HepG2 (cell line): ENCODE data around the genes TNIP2, NOP14 and ADRA2C.

DNA sequence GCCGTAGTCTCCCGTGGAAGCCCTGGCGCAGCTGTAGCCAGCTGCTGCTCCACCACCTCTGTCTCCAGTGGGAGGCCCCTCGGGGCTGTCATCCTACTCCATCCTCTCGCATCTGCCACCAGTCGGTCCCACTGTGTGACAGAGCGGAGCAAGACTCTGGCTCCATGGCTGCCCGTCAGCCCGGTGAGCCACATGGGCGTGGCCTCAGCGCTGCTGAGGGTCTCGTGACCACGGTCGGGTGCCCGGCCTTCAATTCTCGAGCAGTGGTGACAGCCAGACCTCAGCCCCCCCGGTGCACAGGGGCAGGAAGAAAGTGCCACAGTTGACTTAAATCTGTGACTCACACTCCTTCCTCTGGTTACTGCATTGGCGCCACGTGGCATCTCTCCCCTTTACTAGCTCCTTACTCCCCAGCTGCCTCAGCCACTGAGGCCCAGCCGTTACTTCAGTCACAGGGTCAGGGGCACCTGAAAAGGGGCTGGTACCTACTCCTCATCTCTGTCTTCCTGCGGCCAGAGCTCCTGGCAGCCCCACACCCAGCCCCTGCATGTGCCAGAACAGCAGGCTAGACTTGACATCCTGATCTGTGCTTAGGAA lies 66.3 kb downstream of the TNIP2 start:
- RRBS, 2 experiments = 97 to 98% methylated on average over 9 of the region's 21 CpGs
CAGE:
- cytosol, long polyA minus RNA = no peak
- cytosol, long polyA plus RNA = no peak
- long polyA plus RNA = no peak
- nucleus, long polyA minus RNA = no peak
- nucleus, long polyA plus RNA = no peak

- RRBS, 2 experiments = no CpG with 5 or more reads among the region's 16 CpGs
CAGE:
- cytosol, long polyA minus RNA = no peak
- cytosol, long polyA plus RNA = no peak
- long polyA plus RNA = no peak
- nucleus, long polyA minus RNA = no peak
- nucleus, long polyA plus RNA = no peak
These were observed 59.8 kb downstream of the TNIP2 start for GRCh38 chr4:2696195-2696888.

DNA sequence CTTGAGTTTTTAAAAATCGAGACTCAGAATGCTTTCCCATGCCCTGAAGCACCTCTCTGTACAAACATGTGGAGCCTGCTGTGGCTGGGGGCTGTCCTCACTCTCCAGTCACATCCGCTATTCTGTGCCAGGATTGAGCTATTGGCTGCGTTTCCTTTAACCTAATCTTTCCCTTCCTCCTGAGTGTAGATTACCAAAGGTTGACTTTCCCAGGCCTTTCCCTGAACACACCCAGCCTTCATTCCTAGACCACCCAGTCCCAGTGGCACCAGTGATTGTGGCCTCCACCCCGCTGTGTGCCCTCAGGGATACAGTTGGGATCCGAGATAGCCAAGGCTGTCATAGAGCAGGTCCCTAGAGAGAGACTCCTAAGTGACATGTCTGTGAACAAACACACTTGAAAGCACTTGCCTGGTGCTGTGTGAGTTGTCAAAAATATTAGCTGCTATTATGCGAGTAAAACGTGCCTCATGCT lies 41.8 kb downstream of the TNIP2 start:
- RRBS, 2 experiments = no CpG with 5 or more reads among the region's 7 CpGs
CAGE:
- cytosol, long polyA minus RNA = no peak
- cytosol, long polyA plus RNA = no peak
- long polyA plus RNA = no peak
- nucleus, long polyA minus RNA = no peak
- nucleus, long polyA plus RNA = no peak

- RRBS, 2 experiments = no CpG with 5 or more reads among the region's 23 CpGs
CAGE:
- cytosol, long polyA minus RNA = no peak
- cytosol, long polyA plus RNA = no peak
- long polyA plus RNA = no peak
- nucleus, long polyA minus RNA = no peak
- nucleus, long polyA plus RNA = no peak
These were observed 14.0 kb downstream of the TNIP2 start for GRCh38 chr4:2741922-2742702.

GRCh38 chr4:2745221-2745702 lies 10.9 kb downstream of the TNIP2 start:
- RRBS, 2 experiments = no CpG with 5 or more reads among the region's 11 CpGs
CAGE:
- cytosol, long polyA minus RNA = no peak
- cytosol, long polyA plus RNA = no peak
- long polyA plus RNA = no peak
- nucleus, long polyA minus RNA = no peak
- nucleus, long polyA plus RNA = no peak

DNA sequence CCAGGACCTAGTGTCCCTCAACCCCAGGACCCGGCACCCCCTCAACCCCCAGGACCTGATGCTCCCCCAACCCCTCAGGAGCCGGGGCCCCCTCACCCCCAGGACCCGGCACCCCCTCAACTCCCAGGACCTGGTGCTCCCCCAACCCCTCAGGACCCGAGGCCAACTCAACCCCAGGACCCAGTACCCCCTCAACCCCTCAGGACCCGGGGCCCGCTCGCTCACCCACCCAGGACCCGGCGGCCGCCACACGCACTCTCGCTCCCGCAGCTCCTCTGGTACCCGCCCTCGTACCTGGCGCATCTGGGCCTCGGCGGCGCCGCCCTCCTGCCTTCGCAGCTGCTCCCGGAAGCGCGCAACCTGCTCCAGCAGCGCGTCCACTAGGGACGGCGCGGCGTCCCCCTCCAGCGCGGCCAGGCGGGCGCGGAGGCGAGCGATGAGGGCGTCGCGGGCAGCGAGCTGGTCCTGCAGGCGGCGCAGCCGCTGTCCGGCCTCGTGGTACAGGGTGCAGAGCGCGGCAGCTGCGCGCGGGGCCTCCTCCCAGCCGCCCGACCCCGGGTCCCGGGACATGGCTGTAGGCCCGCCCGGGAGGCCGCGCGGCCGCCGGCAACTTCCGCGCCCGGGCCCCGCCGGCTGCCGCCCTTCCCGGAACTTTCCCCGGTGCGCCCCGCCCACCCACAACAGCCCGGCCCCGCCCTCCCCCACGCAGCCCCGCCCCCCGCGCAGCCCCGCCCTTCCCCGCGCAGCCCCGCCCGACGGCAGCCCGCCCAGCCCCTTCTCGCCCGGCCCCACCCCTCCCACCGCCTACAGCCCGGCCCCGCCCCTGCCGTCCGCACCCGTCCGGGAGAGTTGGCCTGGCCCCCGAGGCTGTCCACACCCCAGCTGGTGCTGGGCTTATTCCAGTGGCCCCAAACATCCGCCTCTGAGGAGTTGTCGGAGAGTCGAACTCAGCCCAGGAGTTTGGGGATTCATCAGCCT lies at the start of gene TNIP2:
TNIP2 (minus strand) TSS at position 617 of the 978 bp plus-strand sequence.
- RRBS, 2 experiments = 1 to 4% methylated on average over 12 to 17 of the region's 98 CpGs
CAGE:
- cytosol, long polyA minus RNA = start-site peak on the minus strand centred at position 304 of the sequence, 55 bp wide, 8 reads; start-site peak on the minus strand centred at position 435 of the sequence, 73 bp wide, 17 reads; start-site peak on the minus strand centred at position 616 of the sequence, 11 bp wide, 26 reads
- cytosol, long polyA plus RNA = start-site peak on the minus strand centred at position 312 of the sequence, 88 bp wide, 26 and 47 reads in 2 replicates; start-site peak on the minus strand centred at position 609 of the sequence, 26 bp wide, 32 and 65 reads in 2 replicates
- long polyA plus RNA = start-site peak on the minus strand centred at position 307 of the sequence, 17 bp wide, 22 and 21 reads in 2 replicates; start-site peak on the minus strand centred at position 446 of the sequence, 100 bp wide, 19 and 27 reads in 2 replicates; start-site peak on the minus strand centred at position 597 of the sequence, 49 bp wide, 98 and 102 reads in 2 replicates
- nucleus, long polyA minus RNA = no peak
- nucleus, long polyA plus RNA = no peak

- RRBS, 2 experiments = no CpG with 5 or more reads among the region's 16 CpGs
CAGE:
- cytosol, long polyA minus RNA = no peak
- cytosol, long polyA plus RNA = no peak
- long polyA plus RNA = no peak
- nucleus, long polyA minus RNA = no peak
- nucleus, long polyA plus RNA = no peak
These were observed 4.8 kb upstream of the TNIP2 start for GRCh38 chr4:2760702-2761502.

GRCh38 chr4:2767739-2768262 lies 11.7 kb upstream of the TNIP2 start:
- RRBS, 2 experiments = no CpG with 5 or more reads among the region's 15 CpGs
CAGE:
- cytosol, long polyA minus RNA = no peak
- cytosol, long polyA plus RNA = no peak
- long polyA plus RNA = no peak
- nucleus, long polyA minus RNA = no peak
- nucleus, long polyA plus RNA = no peak

GRCh38 chr4:2800103-2800764 lies 7.3 kb downstream of the SH3BP2 start:
- RRBS, 2 experiments = 15 to 33% methylated on average over 3 of the region's 18 CpGs
CAGE:
- cytosol, long polyA minus RNA = no peak
- cytosol, long polyA plus RNA = no peak
- long polyA plus RNA = no peak
- nucleus, long polyA minus RNA = start-site peak on the plus strand at chr4:2800106-2800203, 11 reads
- nucleus, long polyA plus RNA = no peak

DNA sequence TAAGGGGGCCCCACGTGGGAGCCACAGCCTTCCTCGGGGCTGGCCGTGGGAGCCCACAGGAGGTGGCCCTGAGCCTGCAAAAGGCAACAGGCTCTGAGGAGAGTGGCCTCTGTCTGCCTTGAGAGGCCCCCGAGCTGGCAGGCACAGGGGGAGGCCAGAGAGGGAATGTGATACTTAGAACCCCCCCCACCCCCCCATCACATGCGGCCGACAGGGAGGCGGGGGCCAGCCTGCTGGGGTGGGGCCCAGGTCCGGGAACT lies 19.6 kb downstream of the SH3BP2 start:
- RRBS, 2 experiments = no CpG with 5 or more reads among the region's 8 CpGs
CAGE:
- cytosol, long polyA minus RNA = no peak
- cytosol, long polyA plus RNA = no peak
- long polyA plus RNA = no peak
- nucleus, long polyA minus RNA = no peak
- nucleus, long polyA plus RNA = no peak

- RRBS, 2 experiments = no CpG with 5 or more reads among the region's 16 CpGs
CAGE:
- cytosol, long polyA minus RNA = no peak
- cytosol, long polyA plus RNA = no peak
- long polyA plus RNA = no peak
- nucleus, long polyA minus RNA = no peak
- nucleus, long polyA plus RNA = no peak
These were observed 6.3 kb upstream of the ADD1 start for GRCh38 chr4:2837286-2837774.

- RRBS, 2 experiments = no CpG with 5 or more reads among the region's 7 CpGs
CAGE:
- cytosol, long polyA minus RNA = no peak
- cytosol, long polyA plus RNA = no peak
- long polyA plus RNA = no peak
- nucleus, long polyA minus RNA = no peak
- nucleus, long polyA plus RNA = no peak
These were observed 26.3 kb downstream of the ADD1 start for GRCh38 chr4:2869718-2870491.

DNA sequence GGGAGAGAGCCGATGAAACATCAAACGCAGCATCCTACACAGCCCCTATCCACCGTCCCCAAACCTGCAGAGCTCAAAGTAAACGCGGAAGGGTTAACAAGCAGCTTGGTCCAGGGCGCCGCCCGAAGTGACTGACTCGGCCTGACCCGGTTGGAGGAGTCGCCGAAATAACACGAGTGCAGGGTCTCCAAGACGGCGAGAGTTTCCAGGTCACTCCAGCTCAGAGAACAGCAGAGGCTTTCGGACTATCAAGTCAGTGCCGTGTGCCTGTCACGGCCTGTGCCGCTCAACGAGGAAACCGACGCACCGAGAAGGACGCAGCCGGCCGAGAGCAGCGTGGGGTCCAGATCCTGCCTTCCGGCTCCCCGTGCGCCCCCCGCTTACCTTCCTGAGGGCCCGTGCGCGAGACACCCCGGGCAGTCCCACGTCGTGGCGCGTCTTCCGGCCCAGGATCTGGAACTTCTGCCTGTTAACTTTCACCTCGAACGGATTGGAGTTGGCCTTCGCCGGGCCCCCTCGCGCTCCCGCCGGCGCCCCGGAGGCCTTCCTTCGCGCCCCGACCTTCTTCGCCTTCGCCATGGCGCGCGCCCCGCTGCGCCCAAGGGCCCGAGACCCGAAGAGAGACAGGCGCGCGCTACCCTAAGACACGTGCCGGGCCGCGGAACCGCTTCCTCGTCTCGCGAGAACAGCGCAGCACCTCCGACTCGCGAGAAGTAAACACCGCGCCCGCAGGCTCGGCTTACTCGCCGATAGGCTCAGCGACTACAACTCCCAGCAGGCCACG lies at the start of gene NOP14:
NOP14 (minus strand) TSS at position 666 of the 784 bp plus-strand sequence.
- RRBS, 2 experiments = under 1 to 2% methylated on average over 13 of the region's 85 CpGs
CAGE:
- cytosol, long polyA minus RNA = start-site peak on the minus strand centred at position 623 of the sequence, 17 bp wide, 32 reads
- cytosol, long polyA plus RNA = start-site peak on the minus strand centred at position 403 of the sequence, 24 bp wide, 20 and 24 reads in 2 replicates; start-site peak on the minus strand centred at position 498 of the sequence, 58 bp wide, 16 and 18 reads in 2 replicates; start-site peak on the minus strand centred at position 634 of the sequence, 91 bp wide, 202 and 107 reads in 2 replicates
- long polyA plus RNA = no peak
- nucleus, long polyA minus RNA = no peak
- nucleus, long polyA plus RNA = start-site peak on the minus strand centred at position 636 of the sequence, 92 bp wide, 292 and 219 reads in 2 replicates

DNA sequence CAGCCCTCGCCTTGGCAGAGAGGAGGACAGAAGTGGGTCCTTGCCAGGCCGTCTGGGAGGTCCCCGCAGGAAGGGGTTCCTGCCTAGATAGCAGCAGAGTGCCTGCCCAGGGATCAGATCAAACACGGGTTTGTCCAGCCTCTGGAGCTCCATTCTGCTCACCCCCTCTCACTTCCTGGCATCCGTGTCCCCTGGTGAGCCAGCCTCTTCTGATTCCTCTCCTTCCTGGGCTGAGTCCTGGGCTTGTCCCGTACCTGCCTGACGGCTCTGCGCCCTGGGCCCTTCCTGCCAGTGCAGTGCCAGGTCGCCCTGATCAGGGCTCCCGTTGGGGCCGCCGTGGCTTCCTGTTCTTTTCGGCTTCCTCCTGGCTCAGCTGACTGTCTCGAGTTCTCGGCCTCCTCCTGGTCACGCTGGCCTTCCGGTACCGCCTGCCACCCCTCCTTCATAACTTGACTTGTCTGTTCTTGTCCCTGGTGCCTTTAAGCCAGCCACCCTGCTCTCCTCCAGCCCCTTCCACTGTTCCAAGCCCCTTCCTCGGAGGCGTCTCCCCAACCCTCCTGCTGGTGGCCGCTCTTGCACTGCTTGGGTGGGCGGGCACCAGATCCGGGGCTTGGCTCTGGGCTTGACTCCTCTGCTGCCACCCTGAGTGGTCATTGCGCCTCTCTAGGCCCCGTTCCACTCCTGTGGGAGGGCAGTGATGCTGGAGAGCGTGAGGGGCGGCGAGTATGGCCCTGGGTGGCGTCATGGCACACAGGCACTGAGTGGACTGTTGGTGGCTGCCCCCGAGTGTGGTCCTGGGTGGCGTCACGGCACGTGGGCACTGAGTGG lies 56.3 kb upstream of the HGFAC start:
- RRBS, 2 experiments = no CpG with 5 or more reads among the region's 33 CpGs
CAGE:
- cytosol, long polyA minus RNA = start-site peak on the plus strand centred at position 178 of the sequence, 114 bp wide, 19 reads
- cytosol, long polyA plus RNA = no peak
- long polyA plus RNA = no peak
- nucleus, long polyA minus RNA = no peak
- nucleus, long polyA plus RNA = no peak

- RRBS, 2 experiments = 97 to 98% methylated on average over 4 of the region's 26 CpGs
CAGE:
- cytosol, long polyA minus RNA = no peak
- cytosol, long polyA plus RNA = no peak
- long polyA plus RNA = no peak
- nucleus, long polyA minus RNA = no peak
- nucleus, long polyA plus RNA = no peak
These were observed 52.4 kb upstream of the HGFAC start for GRCh38 chr4:3389242-3389948.

DNA sequence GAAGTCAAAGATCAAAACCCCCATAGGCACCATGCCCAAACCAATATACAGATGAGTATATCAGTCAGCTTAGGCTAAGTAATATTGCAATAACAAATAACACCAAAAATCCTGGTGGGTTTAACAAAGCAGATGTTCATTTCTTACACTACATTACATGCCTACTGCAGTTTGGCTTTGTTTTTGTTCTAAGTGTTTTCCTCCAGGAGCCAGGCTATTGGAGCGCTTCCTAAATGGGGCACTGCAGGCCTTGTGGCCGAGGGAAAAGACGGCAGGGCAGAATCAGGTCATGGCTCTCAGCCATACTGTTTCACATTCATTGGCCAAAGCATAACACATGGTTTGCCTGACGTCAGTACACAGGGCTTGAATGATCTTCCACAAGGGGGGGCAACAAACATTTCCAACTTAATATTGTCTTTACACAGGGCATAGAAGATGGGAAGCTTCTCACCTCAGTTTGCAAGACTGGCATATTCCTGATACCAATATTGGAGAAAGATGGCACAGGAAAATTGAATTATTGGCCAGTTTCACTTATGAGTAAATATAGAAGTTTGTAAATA lies 42.0 kb upstream of the HGFAC start:
- RRBS, 2 experiments = no CpG with 5 or more reads among the region's 4 CpGs
CAGE:
- cytosol, long polyA minus RNA = no peak
- cytosol, long polyA plus RNA = no peak
- long polyA plus RNA = no peak
- nucleus, long polyA minus RNA = no peak
- nucleus, long polyA plus RNA = no peak

DNA sequence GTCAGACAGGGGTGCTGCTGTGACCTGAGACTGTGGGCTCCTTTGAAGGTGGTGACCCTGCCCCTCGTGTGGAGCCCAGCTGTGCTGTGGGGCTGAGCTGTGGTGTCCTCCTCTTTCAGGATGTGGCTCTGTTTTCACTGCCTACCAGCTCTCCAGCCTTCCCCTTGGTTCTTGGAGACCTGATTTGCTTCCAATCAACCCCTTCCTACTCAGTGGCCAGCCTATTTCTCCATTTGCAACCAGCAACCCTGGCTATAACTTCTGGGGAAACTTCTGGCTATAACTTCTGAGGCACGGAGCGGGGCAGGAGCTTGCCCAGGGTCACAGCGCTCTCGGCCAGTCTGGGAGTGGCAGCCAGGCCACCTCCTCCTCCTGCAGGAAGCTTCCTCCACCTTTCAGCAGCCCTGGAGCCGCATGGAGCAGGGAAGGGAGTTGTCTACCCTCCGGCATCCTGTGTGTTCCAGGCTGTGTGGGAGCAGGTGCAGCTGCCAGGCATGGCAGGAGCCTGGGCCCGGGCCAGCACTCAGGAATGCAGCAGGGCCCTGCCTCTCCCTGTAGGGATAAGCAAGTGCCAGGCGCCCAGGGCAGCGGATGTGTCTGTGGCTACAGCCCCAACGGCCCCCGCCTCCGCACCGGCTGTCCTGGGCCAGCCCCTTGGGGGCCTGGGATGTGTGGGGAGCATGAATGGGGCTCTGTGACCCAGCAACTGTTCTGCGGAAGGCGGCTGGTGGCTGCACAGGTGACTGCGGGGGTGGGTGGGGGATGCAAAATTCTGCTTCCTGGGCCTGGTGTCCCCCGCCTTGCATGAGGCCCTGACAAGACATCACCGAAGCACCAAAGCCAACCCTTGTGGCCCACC lies 1.7 kb upstream of the DOK7 start:
- RRBS, 2 experiments = 22 to 23% methylated on average over 2 of the region's 19 CpGs
CAGE:
- cytosol, long polyA minus RNA = no peak
- cytosol, long polyA plus RNA = no peak
- long polyA plus RNA = no peak
- nucleus, long polyA minus RNA = no peak
- nucleus, long polyA plus RNA = no peak

DNA sequence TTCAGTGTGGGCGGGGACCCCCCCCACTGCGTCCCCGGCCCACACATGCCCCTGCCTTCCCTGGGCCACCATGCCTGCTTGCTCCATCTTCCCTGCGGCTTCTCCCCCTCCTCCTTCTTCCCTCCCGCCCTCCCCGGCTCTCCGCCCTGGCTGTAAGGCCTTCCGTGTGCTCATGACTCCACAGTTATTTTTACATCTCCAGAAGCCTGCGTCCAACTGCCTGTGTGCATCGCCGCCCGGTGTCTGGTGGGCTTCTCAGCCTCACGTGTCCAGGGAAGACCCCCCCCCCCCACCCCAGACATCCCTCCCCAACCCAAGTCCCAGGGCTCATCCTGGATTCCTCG lies 4.0 kb downstream of the DOK7 start:
- RRBS, 2 experiments = 51 to 55% methylated on average over 8 to 9 of the region's 14 CpGs
CAGE:
- cytosol, long polyA minus RNA = no peak
- cytosol, long polyA plus RNA = no peak
- long polyA plus RNA = no peak
- nucleus, long polyA minus RNA = no peak
- nucleus, long polyA plus RNA = no peak

DNA sequence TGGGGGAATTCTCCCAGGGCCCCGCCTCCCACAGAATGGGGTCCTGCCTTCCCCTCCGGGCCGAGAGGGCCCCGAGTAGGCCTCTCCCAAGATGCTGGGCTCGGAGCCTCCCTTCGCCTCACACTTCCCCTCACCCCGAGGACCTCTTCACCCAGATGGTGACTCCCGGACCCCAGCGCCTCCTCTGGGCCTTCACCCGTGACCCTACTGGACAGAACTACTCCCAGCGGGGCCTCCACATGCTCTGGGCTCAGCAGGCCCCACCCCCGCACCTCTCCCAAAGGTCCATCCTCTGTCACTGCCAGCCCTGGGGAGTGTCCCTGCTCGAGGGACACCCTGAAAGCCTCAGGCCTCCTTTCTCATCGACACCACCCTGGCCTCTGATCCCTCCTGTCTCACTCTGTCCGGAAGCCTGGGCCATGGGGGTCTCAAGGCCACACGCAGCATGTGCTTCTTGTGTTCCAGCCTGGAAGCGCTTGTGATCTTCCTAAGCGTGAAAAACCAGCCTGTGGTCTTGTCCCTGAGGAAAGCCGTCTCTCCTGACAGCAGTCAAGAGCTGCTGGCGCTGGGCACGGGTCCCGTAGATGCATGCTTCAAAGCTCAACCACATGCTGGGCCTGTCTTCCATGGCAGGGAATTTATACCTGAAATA lies 10.9 kb downstream of the LRPAP1 start:
- RRBS, 2 experiments = 100% methylated on average over 2 to 4 of the region's 22 CpGs
CAGE:
- cytosol, long polyA minus RNA = no peak
- cytosol, long polyA plus RNA = no peak
- long polyA plus RNA = no peak
- nucleus, long polyA minus RNA = no peak
- nucleus, long polyA plus RNA = no peak

DNA sequence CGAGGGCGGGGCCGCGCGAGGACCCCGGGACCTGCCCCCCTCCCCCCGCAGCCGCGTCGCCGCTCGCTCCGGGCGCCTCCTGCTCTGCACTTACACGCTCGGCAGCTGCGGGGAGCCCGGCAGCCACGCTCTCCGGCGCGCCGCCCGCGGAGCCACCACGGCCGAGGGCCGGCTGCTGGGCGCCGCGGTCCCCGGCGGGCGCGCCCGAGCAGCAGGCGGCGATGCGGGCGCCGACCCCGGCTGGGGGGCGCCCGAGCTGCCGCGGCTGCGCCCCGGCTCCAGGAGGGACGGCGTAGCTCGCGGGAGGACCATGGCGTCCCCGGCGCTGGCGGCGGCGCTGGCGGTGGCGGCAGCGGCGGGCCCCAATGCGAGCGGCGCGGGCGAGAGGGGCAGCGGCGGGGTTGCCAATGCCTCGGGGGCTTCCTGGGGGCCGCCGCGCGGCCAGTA lies at the start of gene ADRA2C:
ADRA2C (plus strand) TSS at position 89 of the 447 bp plus-strand sequence.
- RRBS, 2 experiments = 2% methylated on average over 45 of the region's 74 CpGs
CAGE:
- cytosol, long polyA minus RNA = start-site peak on the plus strand centred at position 90 of the sequence, 7 bp wide, 12 reads
- cytosol, long polyA plus RNA = no peak
- long polyA plus RNA = no peak
- nucleus, long polyA minus RNA = no peak
- nucleus, long polyA plus RNA = no peak